ENCODE measurements around the genes SPANXA1, SPANXD, MAGEC1, SPANXN4, IDS and TMEM185A.

- PRO-cap, 3 experiments = peak in 3 of 3 experiments; most common minus-strand start chrX:139642903 (in 3)
- RAMPAGE, long total RNA, 4 experiments = start-site peak on the minus strand in 1 of 4 experiments, at chrX:139642841-139642920 at its widest, 40 reads per replicate
- RRBS = no CpG with 5 or more reads among the region's 11 CpGs
These were observed 65.4 kb downstream of the MCF2 start for GRCh38 chrX:139642414-139643137.

DNA sequence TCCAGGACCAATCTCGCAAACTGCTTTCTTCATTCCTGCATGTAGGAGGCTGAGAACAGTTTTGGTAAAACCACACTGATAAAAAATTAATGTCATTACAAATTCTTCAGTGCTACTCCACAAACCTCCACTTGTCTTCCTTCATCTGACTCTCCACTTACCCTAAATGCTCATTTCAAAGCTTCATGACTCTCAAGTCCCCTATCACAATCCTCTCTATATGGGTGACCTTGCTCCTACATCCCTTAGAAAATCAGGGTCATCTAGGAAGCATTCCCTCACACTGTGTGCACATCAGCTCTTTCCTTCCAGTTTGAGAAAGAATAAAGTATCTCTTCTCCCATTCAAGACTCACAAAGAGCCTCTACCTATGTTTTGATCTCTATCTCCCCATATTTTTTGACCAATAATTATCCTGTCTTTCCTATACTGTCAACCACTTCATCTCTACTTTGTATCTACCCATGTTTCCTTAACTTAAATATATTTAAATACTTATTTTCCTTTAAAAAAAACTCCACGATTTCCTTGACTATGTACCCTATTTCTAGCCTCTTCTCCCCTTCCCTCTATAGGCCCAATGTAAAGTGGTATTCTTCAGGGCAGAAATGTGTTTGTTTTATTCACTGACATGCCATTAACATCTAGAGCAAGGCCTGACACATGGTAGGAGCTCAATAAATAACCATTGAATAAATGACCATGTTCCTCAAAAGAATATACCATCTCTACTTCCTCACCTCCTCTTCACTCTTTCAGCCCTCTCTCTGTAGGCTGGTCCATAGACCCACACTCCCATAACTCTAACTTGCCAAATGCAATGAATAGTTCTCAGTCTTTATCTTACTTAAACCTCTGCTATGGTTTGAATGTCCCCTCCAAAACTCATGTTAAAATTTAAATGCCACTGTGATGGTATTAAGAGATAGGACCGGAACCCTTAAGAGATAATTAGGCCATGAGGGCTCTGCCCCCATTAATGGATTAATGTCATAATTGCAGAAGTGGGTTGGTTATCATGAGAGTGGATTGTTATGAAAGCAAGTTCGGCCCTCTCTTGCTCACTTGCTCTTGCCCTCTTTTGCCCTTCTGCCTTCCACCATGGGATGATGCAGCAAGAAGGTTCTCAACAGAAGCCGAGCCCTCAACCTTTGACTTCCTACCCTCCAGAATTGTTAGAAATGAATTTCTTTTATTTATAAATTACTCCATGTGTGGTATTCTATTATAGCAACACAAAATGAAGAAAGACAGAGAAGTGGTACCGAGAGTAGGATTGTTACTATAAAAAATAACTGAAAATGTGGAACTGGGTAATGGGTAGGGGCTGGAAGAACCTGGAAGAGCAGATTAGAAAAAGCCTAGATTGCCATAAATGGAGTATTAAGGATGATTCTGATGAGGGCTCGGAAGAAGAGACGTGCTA lies 83.5 kb downstream of the ATP11C start:
- PRO-cap, 3 experiments = no peak in any of the 3 experiments
- RAMPAGE, long total RNA, 4 experiments = no peak in any of the 4 experiments
- RRBS = no CpG with 5 or more reads among the region's 8 CpGs

DNA sequence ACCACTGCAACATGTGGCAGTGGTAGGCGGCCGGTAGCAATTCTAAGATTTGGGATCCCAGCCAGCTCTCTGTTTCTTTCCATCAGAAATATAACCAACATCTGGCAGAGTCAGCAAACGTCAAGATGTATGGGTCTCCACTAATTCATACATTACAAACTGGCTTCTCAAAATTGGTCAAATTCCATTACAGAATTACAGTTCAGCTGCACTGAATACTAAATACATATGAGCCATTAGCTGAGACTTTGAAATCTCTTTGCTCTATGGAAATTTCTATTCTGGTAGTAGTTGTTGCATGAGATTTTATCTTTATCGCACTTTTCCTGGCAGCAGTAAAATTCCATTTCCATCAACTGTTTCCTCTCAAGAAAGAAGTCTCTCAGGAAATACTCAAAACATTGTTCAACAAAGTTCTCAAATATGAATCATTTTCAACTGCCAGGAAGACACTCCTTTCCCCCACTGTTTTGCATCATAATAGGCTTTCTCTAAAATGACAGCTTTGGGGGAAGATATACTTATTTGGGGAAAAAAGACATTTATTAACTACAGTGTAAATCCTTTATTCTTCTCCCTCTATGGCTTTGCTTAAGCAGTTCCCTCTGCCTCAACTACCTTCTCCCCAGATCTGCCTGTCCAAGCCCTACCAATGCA lies 51.3 kb downstream of the ATP11C start:
- PRO-cap, 3 experiments = no peak in any of the 3 experiments
- RAMPAGE, long total RNA, 4 experiments = no peak in any of the 4 experiments
- RRBS = no CpG with 5 or more reads among the region's 4 CpGs

GRCh38 chrX:139931875-139932932 lies 649 bp downstream of the ATP11C start:
- PRO-cap, 3 experiments = peak in 3 of 3 experiments; most common plus-strand start chrX:139932041 (in 2); most common minus-strand start chrX:139932113 (in 2)
- RAMPAGE, long total RNA, 4 experiments = start-site peak on the minus strand in 1 of 4 experiments, at chrX:139932111-139932171 at its widest, 48 reads per replicate
- RRBS = 20% methylated on average over 40 of the region's 131 CpGs

GRCh38 chrX:139973291-139973779 lies 8.0 kb upstream of the CXorf66 start:
- PRO-cap, 3 experiments = no peak in any of the 3 experiments
- RAMPAGE, long total RNA, 4 experiments = no peak in any of the 4 experiments
- RRBS = no CpG with 5 or more reads among the region's 3 CpGs

GRCh38 chrX:140821134-140821631 lies 181.2 kb upstream of the SPANXB1 start:
- PRO-cap, 3 experiments = no peak in any of the 3 experiments
- RAMPAGE, long total RNA, 4 experiments = no peak in any of the 4 experiments
- RRBS = no CpG with 5 or more reads among the region's 7 CpGs

- PRO-cap, 3 experiments = no peak in any of the 3 experiments
- RAMPAGE, long total RNA, 4 experiments = no peak in any of the 4 experiments
- RRBS = no CpG with 5 or more reads among the region's 8 CpGs
These were observed at the start of gene SPANXA1 for GRCh38 chrX:141584612-141584912. Gene SPANXA1 (minus strand): TSS chrX:141584738.

DNA sequence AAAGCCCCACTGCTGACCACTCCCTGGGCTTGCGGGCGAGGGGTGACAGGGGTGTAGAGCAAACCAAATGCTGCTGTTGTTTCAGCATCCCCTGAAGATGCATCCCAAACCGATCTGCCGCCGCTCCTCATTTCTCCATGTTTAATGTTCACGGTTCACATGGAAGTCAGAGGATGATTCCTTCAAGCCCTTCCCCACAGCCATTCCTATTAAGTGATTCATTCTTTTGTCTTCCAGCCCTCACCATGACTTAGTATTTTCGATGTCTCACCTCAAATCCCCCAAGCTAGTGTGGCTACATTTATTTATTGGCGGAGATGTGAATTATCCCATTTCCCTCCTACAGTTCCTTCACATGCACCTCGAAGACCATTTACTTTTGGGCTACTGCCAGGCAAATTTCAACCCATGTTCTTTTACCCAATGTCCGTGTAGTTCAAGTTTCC lies at the start of gene SPANXD:
SPANXD (minus strand) TSS at position 146 of the 446 bp plus-strand sequence.
- PRO-cap, 3 experiments = no peak in any of the 3 experiments
- RAMPAGE, long total RNA, 4 experiments = no peak in any of the 4 experiments
- RRBS = no CpG with 5 or more reads among the region's 10 CpGs

DNA sequence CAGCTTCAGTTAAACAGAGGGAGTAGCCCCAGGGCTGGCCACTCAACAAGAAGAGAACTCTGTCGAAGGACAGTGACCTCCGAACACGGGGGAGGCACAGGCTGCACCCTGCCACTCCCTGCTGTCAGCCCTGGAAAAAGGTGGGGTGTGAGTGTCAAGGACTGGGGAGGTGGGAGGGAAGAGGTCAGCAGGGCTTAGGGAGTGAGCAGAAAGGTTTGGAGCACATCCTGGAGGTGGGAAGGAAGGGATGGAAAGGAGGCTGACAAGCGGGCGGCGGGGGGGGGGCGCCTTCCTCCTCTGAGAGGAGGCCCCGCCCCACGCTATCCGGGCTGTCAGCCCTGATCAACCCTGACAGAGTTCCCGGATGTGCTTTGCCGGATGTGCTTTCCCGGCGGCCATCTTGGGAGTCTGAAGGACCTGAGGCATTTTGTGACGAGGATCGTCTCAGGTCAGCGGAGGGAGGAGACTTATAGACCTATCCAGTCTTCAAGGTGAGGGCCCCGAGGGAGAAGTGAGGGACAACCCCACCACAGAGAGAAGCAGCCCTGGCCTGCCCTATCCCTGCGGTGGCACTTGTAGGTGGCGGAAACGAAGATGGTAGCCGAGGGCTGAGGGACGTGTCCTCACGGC lies at the start of gene MAGEC1:
MAGEC1 (plus strand) TSS at position 407 of the 630 bp plus-strand sequence.
- PRO-cap, 3 experiments = no peak in any of the 3 experiments
- RAMPAGE, long total RNA, 4 experiments = no peak in any of the 4 experiments
- RRBS = 67% methylated on average over 1 of the region's 24 CpGs

DNA sequence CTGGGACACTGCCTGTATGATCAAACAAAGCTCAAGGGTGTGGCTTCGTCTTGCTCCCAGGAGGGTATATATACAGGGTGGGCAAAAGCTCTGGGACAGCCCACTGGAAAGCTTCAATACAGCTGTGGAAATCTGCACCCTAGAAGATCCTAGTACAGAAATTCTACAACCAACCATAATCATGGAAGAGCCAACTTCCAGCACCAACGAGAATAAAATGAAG lies at the start of gene SPANXN4:
SPANXN4 (plus strand) TSS at position 95 of the 223 bp plus-strand sequence.
- PRO-cap, 3 experiments = no peak in any of the 3 experiments
- RAMPAGE, long total RNA, 4 experiments = no peak in any of the 4 experiments
- RRBS = no CpG with 5 or more reads among the region's 2 CpGs

- PRO-cap, 3 experiments = peak in 1 of 3 experiments; most common minus-strand start chrX:146740556 (in 1)
- RAMPAGE, long total RNA, 4 experiments = no peak in any of the 4 experiments
- RRBS = no CpG with 5 or more reads among the region's 1 CpG
These were observed 69.3 kb upstream of the CXorf51B start for GRCh38 chrX:146740364-146740629.

DNA sequence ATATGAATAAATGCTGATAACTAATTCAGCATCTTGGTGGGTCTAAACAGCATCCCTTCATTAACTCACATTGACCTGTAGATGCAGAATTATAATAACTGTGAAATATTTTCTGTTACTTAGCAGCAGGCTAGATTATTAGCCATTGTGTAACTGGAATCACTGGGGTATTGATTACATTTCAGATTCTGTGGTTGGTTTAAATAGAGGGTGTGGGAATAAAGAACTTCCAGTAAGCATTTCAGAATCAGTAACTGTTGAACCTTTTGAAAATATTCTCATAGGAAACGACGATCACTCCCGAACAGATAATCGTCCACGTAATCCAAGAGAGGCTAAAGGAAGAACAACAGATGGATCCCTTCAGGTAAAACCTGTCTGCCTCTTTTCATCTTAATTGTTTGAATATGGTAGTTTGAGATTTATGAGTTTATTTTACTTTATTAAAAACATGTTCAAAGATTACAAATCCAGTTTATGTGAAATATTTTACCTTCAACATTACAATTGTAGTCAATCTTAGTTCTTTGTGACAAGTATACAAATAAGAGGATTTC lies 33.6 kb downstream of the FMR1 start:
- PRO-cap, 3 experiments = no peak in any of the 3 experiments
- RAMPAGE, long total RNA, 4 experiments = no peak in any of the 4 experiments
- RRBS = no CpG with 5 or more reads among the region's 5 CpGs

GRCh38 chrX:148310315-148310787 lies 190.1 kb upstream of the AFF2 start:
- PRO-cap, 3 experiments = no peak in any of the 3 experiments
- RAMPAGE, long total RNA, 4 experiments = no peak in any of the 4 experiments
- RRBS = no CpG with 5 or more reads among the region's 2 CpGs

DNA sequence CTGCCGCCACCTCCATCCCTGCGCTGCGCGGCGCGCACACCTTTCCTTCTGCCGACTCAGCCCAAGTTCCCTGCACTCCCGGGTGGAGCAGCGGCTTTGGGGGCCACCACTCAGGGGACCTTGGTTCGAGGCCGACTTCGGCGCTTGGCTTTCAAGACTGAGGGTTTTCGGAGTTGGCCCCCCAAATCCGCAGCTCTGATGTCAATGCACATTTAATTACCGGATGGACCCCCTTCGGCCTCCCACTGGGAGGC lies 1.1 kb downstream of the AFF2 start:
- PRO-cap, 3 experiments = no peak in any of the 3 experiments
- RAMPAGE, long total RNA, 4 experiments = no peak in any of the 4 experiments
- RRBS = no CpG with 5 or more reads among the region's 17 CpGs

- PRO-cap, 3 experiments = no peak in any of the 3 experiments
- RAMPAGE, long total RNA, 4 experiments = no peak in any of the 4 experiments
- RRBS = no CpG with 5 or more reads among the region's 3 CpGs
These were observed 21.4 kb downstream of the IDS start for GRCh38 chrX:149483536-149484321.

DNA sequence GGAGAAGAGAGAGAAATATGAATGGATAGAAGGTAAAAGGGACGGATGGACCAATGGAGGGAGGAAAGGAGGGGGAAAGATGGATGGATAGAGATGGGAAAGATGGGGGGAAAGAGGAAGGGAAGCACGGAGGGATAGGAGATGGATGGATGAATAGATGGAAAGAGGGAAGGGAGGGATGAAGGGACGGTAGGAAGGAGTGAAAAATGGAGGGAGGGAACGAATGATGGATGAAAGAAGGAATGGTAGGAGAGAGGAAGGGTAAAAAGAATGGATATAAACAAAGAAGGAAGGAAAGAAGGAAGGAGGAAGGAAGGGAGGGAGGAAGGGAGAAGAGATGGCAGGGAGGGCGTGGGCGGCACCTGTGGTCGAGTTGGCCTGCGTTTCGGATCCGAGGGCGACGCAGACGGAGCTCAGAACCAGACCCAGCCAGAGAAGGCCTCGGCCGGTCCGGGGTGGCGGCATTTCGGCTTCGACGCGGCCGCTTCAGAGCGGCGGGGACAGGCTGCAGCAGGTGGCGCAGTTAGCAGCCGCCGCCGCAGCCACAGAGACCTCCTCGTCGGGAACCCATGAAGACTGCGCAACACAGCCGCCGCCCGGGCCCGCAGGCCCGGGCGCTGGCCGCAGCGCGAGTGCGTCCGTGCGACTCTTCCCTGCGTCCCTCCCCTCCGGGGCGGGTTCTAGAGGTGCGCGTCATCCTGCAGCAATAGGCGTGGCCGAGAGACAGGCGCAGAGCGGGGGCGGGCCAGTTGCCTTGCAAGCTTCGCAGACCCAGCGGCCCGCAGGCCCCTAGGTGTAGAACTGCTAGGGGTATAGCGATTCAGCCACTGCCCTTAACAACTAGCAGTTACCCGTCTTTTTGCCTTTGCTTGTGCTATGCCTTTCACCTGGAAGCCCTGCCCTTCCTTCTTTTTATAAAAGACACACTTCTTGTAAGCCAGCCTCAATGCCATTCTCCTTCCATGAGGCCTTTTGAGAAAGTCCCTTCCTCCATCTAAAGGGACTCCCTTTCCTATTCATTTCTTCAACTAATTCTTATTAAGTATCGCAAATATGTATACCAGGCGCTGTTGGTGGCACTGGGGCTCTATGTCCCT lies at the start of gene IDS:
IDS (minus strand) TSS at position 634 of the 1,097 bp plus-strand sequence.
- PRO-cap, 3 experiments = peak in 3 of 3 experiments; most common plus-strand start position 732 of the sequence (in 3); most common minus-strand start position 634 of the sequence (in 3)
- RAMPAGE, long total RNA, 4 experiments = start-site peak on the minus strand in 4 of 4 experiments, centred at positions 607 to 631 of the sequence, 269 to 1,196 reads per replicate
- RRBS = 26% methylated on average over 10 of the region's 60 CpGs

GRCh38 chrX:149631519-149632310 lies at the start of gene TMEM185A:
Gene TMEM185A (minus strand): TSS chrX:149631792.
- PRO-cap, 3 experiments = peak in 3 of 3 experiments; most common plus-strand start chrX:149631868 (in 2); most common minus-strand start chrX:149631736 (in 2)
- RAMPAGE, long total RNA, 4 experiments = start-site peak on the minus strand in 2 of 4 experiments, at chrX:149631700-149631739 at its widest, 35 to 179 reads per replicate
- RRBS = 25% methylated on average over 15 of the region's 74 CpGs

DNA sequence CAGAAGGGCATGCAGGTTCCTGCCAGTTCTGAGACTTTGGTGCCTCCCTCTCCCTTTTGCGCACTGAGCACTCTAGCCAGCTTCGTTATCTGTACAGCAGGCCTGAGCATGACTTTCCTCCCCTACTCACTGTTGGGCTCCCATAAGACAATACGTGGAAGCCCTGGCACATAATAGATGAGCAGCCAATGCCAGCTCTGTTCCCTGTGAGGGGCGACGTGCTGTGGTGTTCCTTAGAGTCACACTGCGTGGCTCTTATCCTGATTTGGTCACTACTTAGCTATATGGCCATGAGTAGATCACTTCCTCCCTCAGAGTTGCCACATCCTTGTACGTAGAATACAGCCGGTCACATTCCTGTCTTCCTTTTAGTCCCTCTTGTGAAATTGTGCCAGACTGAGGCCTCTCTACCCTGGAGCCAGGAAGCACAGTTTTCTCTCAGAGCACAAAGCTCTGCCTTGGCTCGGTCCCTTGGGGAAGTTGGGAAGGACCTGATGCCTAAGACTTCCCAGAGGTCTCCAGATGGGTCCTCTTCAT lies 160.4 kb upstream of the MAMLD1 start:
- PRO-cap, 3 experiments = no peak in any of the 3 experiments
- RAMPAGE, long total RNA, 4 experiments = no peak in any of the 4 experiments
- RRBS = no CpG with 5 or more reads among the region's 9 CpGs

DNA sequence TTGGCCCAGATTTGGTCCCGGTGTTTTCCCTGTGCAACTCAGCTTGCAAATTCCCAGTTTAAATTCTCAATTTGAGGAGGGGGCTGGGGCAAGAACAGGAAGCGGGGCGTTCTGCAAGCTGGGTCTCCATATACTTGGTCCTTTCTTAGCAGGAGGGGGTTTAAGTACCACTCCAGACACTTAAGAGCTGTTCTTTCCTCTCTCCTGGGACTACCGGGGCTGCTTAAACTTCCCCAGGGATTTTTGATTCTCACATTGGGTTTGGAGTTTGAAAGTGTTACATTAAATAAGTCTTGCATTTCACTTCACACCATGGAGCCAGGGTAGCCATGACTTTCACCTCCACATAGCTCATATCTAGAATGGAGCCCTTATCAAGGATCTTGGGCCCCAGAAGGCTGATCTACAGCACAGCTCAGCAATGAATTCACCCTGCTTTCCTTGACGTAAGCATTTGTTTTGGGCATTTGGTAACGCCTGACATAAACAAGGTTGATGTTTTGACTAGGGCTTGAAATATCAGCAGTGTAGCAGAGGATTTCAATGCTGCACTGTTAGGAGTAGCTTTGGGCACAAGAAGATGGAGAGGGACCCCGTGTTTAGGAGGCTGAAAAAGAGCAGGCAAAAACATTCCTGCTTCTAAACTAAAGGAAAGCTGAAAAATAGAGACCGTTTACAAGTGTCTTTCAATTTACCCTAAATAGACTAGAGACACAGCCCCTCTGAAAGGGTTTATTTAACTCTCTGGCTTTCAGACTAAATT lies 64.7 kb upstream of the MAMLD1 start:
- PRO-cap, 3 experiments = no peak in any of the 3 experiments
- RAMPAGE, long total RNA, 4 experiments = no peak in any of the 4 experiments
- RRBS = 100% methylated on average over 1 of the region's 8 CpGs

- PRO-cap, 3 experiments = no peak in any of the 3 experiments
- RAMPAGE, long total RNA, 4 experiments = no peak in any of the 4 experiments
- RRBS = 21% methylated on average over 4 of the region's 13 CpGs
These were observed 443 bp downstream of the VMA21 start for GRCh38 chrX:151397401-151397896.